Helper T cell (primary cell): ENCODE data around the gene BIRC2.

- PRO-cap, 2 experiments, result peak in 1 of 2 experiments; most common plus-strand start chr11:95700237 (in 1); most common minus-strand start chr11:95699975 (in 1)
These were observed 89.8 kb downstream of the FAM76B start for GRCh38 chr11:95699571-95700330.

- PRO-cap, 2 experiments, result peak in 2 of 2 experiments; most common plus-strand start chr11:96012369 (in 1); most common minus-strand start chr11:96012192 (in 2)
These were observed 88.2 kb upstream of the MTMR2 start for GRCh38 chr11:96011850-96012790.

- PRO-cap, 2 experiments, result peak in 2 of 2 experiments; most common plus-strand start chr11:96105731 (in 1); most common minus-strand start chr11:96105533 (in 1)
These were observed 181.6 kb upstream of the MTMR2 start for GRCh38 chr11:96105432-96105980.

DNA sequence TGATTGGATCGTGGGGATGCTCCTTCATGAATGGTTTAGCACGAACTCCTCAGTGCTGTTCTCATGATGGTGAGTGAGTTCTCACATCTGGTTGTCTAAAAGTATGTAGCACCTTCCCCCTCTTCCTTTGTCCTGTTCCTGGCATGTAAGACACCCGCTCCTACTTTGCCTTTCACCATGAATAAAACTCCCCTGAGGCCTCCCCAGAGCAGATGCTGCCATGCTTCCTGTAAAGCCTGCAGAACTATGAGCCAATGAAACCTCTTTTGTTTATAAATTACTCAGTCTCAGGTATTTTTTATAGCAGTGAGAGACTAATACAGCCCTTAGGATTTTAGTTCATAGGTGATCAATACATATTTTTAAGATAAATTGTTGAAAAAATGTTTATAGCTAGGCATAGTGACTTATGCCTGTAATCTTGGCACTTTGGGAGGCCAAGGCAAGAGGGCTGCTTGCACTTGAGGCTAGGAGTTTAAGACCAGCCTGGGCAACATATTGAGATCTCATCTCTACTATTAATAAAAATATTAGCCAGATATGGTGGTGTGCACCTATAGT lies 191.4 kb downstream of the MAML2 start:
- PRO-cap, 2 experiments, result no peak in any of the 2 experiments

DNA sequence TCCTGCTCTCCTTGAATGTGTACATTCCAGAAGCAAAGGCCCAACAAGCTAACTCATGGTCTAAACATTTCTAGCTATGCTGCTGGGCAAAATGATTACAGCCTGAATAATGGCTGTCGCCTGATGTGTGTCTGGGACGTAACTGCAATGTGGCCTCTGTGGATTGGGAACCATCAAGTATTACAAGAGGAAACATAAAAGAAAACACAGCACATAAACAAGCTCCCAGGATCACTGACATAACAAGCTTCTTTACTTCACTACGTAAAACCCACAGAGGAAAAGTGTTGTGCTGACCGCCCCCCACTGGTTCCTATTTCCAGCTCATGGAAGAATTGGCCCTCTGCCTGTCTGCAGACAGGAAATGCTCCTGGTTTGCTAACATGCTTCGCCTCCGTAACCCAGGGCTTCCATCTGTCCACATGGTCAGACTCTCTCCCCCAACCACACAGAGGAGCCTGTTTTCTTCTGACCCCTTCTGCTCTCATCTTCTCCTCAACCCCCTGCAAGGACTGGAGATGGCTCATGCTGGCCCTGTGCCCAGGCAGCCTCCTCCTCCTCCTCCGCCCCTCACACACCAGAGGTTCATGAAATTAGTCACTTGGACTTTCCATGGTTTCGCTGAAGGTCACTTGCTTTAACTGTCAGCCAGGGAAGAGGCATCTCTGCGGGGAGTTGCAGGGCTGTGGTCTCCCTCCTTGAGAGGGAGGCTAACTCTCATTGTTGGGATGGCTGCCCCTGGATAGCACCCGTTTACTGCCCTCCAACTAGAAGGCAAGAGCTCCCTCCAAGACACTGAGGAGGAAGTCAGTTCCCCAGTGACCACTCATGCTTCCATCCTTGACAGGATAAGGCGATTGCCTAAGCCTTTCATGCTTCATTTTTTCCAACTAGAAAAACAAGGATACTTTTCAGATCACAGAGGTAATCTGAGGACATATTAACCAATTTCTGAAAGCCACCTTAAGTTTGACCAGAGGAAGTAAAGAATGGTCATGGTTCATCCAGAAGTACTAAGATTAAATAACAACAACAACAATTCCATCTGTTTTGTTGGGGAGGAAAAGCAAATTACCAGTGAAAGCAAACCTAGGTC lies 186.9 kb downstream of the MAML2 start:
- PRO-cap, 2 experiments, result no peak in any of the 2 experiments

DNA sequence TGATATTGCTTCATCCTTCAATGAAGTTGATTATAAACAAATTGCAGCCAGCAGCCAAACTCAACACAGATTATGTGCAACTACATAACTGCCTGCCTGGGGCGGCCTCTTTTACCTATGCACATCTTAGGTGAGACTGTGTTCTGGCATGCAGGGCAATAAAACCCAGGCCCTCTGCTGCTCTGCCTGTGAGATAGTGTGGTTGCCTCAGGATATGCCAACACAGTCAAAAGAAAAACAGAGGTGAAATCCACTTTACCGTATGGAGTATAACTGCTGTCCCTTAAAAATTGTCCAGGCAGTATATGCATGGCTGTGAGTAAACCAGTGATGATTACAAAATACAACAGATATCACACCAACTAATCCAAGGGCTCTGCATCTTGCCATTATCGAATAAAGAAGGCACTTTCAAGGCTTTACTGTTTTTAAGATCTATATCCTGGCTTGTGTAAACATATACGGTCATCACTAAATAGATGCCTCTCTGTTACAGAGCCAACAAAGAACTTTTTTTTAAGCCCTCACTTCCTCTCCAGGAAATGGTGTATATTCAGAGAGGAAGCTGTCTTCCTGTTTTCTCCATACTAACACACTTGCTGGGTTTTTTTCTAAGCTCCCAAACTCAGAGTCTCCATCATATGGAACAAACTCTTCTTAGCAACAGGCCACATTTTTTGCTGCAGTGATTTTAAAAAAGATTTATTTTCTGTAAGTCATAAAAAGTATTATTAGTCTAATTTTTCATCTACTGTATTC lies 135.4 kb downstream of the MAML2 start:
- PRO-cap, 2 experiments, result peak in 1 of 2 experiments; most common plus-strand start position 191 of the sequence (in 1); most common minus-strand start position 200 of the sequence (in 1)

- PRO-cap, 2 experiments, result no peak in any of the 2 experiments
These were observed 121.1 kb downstream of the MAML2 start for GRCh38 chr11:96221578-96222565.

DNA sequence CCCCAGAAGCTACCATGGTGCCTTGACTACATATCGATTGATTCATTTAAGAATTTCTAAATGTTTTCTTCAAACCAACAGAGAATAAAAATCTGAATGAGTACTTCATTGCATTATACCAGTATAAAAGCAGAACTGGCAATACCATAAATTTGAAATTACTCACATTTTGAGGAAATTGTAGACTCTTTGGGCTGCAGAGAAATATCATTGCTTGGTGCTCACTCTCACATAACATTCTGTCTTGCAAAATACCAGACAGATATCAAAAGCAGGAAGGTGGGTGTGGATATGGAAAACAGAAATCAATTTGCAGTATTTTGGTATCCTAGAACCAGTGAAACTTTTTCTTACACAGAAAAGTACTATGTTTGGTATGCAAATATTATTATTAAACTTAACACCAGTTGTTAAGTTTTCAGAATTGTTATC lies 113.4 kb downstream of the MAML2 start:
- PRO-cap, 2 experiments, result no peak in any of the 2 experiments

GRCh38 chr11:96383167-96383760 lies 6.4 kb downstream of the CCDC82 start:
- PRO-cap, 2 experiments, result no peak in any of the 2 experiments

- PRO-cap, 2 experiments, result no peak in any of the 2 experiments
These were observed 525.8 kb upstream of the CNTN5 start for GRCh38 chr11:98494965-98495354.

DNA sequence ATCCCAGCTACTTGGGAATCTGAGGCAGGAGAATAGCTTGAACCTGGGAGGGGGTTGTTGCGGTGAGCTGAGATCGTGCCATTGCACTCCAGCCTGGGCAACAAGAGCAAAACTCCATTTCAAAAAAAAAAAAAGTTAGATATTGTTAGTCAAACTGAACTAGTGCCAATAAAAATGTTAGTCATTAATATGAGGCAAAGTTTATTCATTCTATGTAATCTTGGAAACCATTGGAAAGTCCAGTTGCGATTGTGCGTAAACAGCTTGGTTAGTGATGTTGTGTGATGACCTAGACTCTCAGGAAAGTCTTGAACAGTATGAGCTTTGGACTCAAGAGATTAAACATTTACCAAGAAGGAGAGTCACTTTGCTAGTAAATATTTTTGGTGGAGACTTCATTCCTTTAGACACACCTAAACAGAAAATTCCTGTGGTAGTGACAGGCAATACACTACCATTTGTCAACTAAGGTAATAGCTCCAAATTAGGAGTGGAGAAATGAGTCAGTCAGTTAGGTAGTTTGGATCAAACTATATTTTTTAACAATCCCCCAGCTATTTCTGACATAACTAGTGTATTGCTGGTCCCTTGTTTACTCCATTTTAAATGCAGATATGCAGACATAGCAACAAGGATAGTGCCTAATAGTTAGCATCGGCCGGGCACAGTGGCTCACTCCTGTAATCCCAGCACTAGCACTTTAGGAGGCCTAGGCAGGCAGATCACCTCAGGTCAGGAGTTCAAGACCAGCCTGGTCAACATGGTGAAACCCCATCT lies 89.1 kb downstream of the ARHGAP42 start:
- PRO-cap, 2 experiments, result no peak in any of the 2 experiments

DNA sequence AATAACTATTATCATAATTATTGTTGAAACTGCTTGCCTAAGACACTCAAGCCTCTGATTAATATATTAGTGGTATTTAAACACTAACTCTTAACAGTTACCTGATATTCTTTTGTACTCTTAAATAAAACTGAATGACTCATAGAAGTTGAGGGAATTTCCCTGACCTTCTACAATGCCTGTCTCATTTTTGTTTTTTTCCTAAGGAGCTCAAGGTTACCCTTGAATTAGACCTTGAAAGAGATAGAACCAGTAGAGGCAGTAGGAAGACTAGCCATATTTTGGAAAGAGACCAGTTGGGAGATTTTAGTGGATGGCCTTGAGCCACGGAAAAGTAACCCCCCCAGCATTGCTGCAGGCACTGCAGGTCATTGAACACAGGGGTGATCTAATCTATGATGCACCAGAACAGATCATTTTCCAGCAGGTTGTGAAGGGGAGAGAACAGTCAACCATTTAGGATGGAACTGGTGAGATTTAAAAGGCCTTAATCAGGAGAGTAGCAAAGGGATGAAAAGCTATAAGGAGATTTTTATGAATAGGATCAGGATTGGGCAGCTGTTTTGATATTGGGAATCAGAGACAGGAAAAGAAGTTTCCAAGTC lies 148.3 kb downstream of the PGR start:
- PRO-cap, 2 experiments, result no peak in any of the 2 experiments

- PRO-cap, 2 experiments, result no peak in any of the 2 experiments
These were observed 152.8 kb downstream of the TRPC6 start for GRCh38 chr11:101431073-101431435.

DNA sequence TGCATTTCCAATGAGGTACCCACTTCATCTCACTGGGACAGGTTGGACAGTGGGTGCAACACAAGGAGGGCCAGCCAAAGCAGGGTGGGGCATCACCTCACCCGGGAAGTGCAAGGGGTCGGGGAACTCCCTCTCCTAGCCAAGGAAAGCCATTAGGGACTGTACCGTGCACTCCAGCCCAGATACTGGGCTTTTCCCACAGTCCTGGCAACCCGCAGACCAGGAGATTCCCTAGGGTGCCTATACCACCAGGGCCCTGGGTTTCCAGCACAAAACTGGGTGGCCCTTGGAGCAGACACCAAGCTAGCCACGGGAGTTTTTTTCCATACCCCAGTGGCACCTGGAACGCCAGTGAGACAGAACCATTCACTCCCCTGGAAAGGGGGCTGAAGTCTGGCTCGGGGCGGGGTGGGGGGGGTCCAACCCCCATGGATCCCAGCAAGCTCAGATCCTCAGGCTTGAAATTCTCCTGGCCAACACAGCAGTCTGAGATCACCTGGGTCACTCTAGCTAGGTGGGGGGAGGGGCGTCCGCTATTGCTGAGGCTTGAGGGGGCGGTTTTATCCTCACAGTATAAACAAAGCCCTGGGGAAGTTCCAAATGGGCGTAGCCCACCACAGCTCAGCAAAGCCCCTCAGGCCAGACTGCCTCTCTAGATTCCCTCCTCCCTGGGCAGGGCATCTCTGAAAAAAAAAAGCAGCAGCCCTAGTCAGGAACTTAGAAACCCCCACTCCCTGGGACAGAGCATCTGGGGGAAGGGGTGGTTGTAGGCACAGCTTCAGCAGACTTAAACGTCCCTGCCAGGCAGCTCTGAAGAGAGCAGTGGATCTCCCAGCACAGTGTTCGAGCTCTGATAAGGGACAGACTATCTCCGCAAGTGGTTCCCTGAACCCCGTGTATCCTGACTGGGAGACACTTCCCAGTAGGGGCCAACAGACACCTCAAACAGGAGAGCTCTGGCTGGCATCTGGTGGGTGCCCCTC lies 16.9 kb downstream of the TRPC6 start:
- PRO-cap, 2 experiments, result no peak in any of the 2 experiments

GRCh38 chr11:102227310-102227634 lies 90.0 kb upstream of the BIRC3 start:
- PRO-cap, 2 experiments, result no peak in any of the 2 experiments

DNA sequence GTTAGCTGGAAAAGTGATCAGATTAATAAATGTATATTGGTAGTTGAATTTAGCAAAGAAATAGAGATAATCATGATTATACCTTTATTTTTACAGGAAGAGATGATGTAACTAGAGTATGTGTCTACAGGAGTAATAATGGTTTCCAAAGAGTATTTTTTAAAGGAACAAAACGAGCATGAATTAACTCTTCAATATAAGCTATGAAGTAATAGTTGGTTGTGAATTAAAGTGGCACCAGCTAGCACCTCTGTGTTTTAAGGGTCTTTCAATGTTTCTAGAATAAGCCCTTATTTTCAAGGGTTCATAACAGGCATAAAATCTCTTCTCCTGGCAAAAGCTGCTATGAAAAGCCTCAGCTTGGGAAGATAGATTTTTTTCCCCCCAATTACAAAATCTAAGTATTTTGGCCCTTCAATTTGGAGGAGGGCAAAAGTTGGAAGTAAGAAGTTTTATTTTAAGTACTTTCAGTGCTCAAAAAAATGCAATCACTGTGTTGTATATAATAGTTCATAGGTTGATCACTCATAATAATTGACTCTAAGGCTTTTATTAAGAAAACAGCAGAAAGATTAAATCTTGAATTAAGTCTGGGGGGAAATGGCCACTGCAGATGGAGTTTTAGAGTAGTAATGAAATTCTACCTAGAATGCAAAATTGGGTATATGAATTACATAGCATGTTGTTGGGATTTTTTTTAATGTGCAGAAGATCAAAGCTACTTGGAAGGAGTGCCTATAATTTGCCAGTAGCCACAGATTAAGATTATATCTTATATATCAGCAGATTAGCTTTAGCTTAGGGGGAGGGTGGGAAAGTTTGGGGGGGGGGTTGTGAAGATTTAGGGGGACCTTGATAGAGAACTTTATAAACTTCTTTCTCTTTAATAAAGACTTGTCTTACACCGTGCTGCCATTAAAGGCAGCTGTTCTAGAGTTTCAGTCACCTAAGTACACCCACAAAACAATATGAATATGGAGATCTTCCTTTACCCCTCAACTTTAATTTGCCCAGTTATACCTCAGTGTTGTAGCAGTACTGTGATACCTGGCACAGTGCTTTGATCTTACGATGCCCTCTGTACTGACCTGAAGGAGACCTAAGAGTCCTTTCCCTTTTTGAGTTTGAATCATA lies 85.5 kb upstream of the BIRC3 start:
- PRO-cap, 2 experiments, result no peak in any of the 2 experiments

DNA sequence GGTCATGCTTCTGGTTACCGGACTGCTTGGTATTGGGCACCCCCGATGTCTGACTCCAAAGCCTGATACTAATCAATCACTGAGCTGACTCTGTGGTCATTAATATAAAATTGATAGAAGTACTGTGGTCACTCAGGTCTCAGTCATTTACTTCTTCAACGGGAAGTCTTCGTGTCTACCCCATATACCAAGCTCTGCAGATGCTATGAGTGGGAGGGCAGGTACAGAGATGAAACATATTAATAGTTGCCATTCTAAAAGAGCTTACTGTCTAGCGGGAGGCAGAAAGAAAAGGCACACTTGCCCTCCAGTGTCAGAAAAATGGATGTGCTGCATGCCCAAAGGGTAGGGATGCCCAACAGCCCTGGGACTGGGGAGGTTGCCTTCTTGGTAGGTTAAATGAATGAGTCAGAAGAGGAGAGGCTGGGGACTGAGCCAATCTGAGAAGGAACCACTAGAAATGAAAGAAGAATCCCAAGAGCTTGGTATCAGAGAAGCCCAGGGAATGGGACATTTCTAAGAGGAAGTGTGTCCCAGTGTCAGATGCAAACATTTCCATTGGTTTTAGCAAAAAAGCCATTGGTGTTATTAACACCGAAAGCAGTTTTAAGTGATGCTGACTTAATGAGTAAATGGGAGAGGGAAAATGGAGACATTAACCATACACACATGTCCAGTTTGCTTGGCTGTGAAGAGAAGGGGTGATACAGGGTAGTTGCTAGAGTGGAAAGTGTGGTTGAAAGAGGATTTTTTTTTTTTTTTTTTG lies 1.2 kb downstream of the BIRC3 start:
- PRO-cap, 2 experiments, result peak in 2 of 2 experiments; most common plus-strand start position 411 of the sequence (in 2); most common minus-strand start position 211 of the sequence (in 2)

DNA sequence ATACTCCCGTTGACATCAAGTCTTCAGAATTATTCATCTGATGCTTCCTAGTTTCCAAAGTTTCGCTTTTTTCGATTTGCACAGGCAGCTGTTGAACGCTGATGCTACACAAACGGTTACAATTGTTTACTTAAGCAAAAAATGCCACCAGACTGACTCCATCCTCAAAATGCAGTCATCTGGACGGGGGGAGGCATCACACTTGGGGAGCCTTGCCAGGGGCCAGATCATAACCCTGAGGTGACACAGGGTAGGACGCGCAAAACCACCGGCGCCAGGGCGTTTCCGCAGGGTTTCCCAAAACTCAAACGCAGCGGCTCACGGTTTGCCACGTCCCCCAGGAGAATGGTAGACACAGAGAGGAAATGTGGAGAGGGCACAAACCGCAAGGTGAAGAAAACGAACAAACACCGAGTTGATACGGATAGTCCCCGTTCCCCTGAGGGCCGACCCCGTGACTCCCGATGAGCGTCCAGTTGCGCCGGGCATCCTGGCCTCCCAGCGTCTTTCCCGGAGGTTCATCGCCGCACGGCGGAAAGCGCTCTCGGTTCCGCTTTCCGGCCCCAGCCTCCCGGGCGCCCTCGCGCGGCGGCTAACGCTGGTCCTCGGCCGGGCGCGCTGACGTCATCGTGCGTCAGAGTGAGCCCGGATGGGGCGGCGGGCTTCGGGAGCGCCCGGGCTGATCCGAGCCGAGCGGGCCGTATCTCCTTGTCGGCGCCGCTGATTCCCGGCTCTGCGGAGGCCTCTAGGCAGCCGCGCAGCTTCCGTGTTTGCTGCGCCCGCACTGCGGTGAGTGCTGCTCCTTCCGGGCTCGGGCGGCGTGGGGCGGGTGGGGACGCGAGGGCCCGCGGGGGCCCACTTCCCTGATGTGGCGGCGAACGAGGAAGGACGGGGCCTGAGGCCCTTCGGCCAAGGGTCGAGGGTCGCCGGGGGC lies at the start of gene BIRC2:
BIRC2 (plus strand) TSS at position 627 of the 934 bp plus-strand sequence.
- PRO-cap, 2 experiments, result peak in 2 of 2 experiments; most common plus-strand start position 290 of the sequence (in 2); most common minus-strand start position 530 of the sequence (in 2)

DNA sequence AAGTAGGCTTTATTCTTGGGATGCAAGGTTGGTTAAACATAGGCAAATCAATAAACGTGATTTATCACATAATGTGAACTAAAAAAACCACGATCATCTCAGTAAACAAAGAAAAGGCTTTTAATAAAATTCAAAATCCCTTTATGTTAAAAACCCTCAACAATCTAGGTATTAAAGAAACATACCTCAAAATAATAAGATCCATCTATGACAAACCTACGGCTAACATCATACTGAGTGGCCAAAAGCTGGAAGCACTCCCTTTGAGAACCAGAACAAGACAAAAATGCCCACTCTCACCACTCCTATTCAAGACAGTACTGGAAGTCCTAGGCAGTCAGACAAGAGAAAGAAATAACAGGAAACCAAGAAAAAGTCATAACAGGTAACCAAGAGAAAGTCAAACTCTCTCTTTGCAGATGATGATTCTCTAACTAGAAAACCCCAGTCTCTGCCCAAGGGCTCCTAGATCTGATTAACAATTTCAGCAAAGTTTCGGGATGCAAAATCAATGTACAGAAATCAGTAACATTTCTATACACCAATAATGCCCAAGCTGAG lies 35.7 kb downstream of the TMEM123 start:
- PRO-cap, 2 experiments, result peak in 2 of 2 experiments; most common plus-strand start position 416 of the sequence (in 2); most common minus-strand start position 287 of the sequence (in 2)

GRCh38 chr11:102456471-102456877 lies 3.9 kb upstream of the TMEM123 start:
- PRO-cap, 2 experiments, result no peak in any of the 2 experiments